ReNcell CX (cell line): ENCODE results near the genes UFL1, COQ3, MCHR2 and PREP.

GRCh38 chr6:94558952-94559516 lies 1018.3 kb upstream of the MANEA start:
- PRO-cap = no peak

DNA sequence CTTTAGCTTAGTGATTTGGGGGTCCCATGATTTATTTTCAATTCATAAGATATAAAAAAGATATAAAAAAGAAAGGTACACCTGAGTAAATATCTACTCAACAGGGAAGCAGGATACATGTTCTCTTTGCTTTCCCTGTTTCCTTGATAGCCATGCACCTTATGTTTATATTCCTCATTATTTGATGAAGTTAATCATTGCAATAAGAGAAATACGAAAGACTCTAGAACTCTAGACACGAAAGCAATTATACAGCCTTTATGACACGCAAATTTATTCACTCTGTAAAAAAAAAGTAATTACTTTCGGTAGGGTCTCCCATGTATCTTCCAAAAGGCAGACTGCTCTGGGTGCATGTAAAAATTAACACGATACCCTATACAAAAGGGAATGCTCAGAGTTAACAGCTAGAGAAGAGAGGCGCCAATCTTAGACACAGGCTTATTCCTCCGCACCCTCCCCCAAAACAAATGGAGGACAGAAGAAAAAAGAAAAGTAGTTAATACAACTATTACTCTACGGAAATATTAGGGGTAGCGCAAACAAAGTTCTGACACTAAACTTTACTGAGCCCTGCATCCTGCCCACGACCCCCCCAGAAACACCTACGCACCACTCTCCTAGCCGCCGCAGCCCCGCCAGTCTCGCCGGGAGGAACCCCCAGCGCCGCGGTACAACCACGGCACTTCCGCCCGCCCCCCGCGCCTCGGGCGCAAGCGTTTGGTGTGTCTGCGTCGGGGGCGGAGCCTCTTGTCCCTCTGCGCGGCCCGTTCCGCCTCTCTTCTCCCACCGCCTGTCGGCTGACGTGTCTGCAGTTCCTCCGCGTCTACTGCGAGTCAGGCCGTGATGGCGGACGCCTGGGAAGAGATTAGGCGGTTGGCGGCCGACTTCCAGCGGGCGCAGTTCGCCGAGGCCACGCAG lies at the start of gene UFL1:
Gene UFL1 (plus strand): TSS at position 779 of the 921 bp plus-strand sequence.
- PRO-cap = bidirectional peak, plus-strand start at position 820 of the sequence, minus-strand start at position 659 of the sequence

GRCh38 chr6:96562316-96562920 lies 510 bp upstream of the FHL5 start:
- PRO-cap = no peak

DNA sequence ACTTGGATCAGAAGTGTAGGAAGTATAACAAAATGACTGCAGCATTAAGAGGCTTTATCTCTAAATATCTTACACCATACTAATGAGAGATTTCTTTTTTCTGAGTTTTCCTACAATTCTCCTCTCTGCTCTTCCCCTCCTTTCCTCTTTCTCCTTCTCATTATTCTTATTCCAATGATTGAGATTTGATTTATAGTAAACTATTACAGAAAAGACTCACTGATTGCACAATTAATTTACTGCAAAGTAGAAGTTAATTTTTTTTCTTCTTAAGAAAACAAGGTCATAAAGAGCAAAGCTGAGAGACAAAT lies 15.1 kb downstream of the FHL5 start:
- PRO-cap = no peak

DNA sequence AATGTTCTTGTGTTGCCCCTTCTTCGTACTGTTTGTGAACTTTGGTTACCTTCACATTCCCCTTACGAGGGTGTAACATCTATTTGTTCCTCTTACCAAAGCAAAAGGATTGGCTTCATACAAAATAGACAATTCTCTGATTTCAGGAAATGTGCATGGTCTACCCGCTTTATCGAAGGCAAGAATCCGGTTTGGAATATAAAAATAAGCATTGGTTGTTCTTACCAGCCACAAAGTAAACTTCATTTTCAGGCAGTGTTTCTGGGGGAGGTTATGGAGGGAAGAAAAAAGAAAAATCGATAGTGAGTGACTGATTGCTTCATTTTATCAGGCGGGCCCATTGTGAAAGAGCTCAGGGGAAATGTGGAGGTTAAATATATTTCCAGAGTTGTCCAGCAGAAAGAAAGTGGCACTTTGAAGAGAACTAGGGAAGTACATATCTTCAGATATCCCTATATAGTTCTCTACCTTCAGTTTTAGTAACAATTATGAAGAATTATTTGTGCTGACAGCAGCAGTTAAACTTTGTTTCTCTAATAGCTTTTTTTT lies 2.6 kb downstream of the POU3F2 start:
- PRO-cap = no peak

- PRO-cap = no peak
These were observed 14.3 kb downstream of the FAXC start for GRCh38 chr6:99335135-99335525.

- PRO-cap = no peak
These were observed 989 bp upstream of the FAXC start for GRCh38 chr6:99350448-99350877.

- PRO-cap = bidirectional peak, plus-strand start at chr6:99393793, minus-strand start at chr6:99393473; bidirectional peak, plus-strand start at chr6:99394072, minus-strand start at chr6:99393902; unidirectional peak, minus-strand start at chr6:99394179; unidirectional peak, minus-strand start at chr6:99394496
These were observed at the start of gene COQ3 for GRCh38 chr6:99393433-99394730. Gene COQ3, minus strand, starts transcription at chr6:99394195.

- PRO-cap = no peak
These were observed at the start of gene MCHR2 for GRCh38 chr6:99993545-99994285. Gene MCHR2, minus strand, starts transcription at chr6:99994223.

DNA sequence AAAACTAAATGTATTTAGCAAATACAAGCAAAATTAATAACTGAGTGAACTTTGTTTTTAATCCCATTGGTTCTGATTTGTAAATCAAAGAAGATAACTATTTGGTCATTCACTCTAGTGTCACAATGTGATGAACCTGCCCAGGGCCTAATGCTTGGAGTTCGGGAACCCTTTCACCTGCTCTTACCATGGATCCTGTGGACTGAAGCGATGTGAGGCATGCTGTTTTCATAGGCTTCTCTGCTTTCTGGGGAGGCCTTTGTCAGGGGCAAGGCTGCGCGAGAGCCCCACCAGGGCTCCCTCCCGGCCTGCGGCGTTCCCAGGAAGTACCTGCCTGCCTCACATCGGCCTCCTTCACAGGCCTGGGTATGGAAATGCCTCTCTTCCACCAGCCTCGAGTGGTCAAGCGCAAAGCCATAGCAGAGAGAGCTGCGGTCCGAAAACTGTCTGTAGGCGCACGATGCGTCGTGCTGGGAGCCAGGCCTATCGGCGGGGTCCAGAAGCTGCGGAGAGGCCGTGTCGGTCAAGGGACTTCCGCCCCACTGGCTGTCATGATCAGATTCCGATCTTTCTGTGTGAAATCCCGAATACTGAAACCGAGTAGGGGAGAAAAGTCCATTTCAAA lies 71.3 kb downstream of the SIM1 start:
- PRO-cap = no peak

GRCh38 chr6:100482555-100483163 lies 17.9 kb upstream of the SIM1 start:
- PRO-cap = no peak

GRCh38 chr6:100585211-100585813 lies 120.6 kb upstream of the SIM1 start:
- PRO-cap = no peak

- PRO-cap = no peak
These were observed 568.2 kb downstream of the GRIK2 start for GRCh38 chr6:101961733-101962016.

GRCh38 chr6:105280075-105280648 lies 100.3 kb upstream of the POPDC3 start:
- PRO-cap = no peak

GRCh38 chr6:105372732-105373229 lies 30.1 kb downstream of the PREP start:
- PRO-cap = no peak

DNA sequence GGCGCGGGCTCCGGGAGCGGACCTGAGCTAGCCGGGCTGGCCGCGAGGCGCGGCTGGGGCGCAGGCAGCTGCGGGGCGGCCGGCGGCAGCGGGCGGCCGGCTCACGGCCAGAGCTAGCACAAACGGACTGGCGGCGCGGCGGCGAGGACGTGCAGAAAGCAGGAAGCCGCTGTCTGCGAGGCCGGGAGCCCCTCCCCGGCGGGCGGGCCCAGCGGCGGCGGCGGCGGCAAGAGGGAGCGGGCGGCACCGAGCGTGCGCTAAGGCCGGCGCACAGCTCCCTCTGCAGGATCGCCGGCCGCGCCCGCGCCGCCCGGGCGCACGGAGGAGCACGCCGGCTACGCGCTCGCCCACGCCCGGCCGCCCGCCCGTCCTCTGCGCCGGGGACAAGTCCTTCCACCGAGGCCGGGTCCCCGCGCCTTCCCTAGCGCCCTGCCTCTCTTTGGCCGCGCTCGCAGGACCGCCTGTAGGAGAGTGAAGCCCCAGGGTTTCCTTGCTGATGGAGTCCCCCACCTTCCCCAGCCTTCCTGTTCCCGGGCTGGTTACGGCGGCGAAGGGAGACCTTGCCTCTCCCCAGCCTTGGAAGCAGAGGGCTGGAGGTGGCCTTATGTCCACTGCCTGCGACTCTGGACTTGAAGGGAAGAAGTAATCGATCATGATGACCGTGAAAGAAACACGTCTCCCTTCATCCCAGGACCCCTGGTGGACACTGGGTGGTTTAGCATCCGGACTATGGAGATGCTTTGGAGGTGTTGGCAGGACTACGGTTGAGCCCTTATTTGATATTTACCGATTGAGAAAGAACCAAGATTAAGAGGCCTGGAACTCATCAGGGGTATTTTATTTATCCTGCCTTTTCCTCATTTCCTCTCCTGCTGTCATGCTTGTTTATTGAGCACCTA lies at the start of gene PREP:
Gene PREP (minus strand): TSS at position 160 of the 899 bp plus-strand sequence.
- PRO-cap = bidirectional peak, plus-strand start at position 291 of the sequence, minus-strand start at position 124 of the sequence; unidirectional peak, minus-strand start at position 634 of the sequence

DNA sequence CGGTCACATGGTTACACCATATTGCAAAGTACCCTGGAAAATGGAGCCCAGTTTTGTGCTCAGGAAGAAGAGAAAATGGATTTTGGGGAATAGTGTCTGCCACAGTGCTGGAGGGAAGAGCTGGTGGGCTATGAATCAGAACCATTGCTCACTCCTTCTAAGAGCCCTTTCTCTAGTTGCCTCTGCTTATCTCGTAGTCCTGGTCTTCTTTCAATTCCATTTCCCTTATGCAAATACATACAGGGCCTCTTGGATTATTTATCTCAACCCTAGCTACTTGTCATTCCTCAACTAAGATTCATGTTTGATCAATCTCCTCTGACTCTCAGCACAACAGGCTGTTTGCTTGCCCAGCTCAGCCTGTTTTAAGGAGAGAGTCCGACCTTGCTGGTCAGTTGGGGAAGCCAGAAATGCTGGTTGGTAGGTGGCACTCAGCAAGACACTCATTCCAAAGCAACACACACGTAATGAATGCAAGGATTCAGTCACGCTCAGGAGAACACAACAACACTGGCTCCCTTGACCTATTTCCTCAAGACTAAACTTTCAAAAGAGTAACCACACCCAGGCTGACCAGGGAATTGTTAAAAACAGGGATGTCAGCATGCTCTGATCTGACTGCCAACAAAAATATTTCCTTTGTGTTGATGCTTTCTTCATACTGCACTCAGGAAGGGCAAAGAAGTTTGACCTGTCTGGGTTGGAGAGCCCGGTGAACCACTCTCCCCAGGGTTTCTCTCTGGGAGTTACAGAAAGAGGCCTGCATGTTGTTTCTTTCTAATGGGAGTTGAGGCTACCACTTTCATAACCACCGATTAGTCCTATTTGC lies 25.4 kb upstream of the PREP start:
- PRO-cap = no peak

DNA sequence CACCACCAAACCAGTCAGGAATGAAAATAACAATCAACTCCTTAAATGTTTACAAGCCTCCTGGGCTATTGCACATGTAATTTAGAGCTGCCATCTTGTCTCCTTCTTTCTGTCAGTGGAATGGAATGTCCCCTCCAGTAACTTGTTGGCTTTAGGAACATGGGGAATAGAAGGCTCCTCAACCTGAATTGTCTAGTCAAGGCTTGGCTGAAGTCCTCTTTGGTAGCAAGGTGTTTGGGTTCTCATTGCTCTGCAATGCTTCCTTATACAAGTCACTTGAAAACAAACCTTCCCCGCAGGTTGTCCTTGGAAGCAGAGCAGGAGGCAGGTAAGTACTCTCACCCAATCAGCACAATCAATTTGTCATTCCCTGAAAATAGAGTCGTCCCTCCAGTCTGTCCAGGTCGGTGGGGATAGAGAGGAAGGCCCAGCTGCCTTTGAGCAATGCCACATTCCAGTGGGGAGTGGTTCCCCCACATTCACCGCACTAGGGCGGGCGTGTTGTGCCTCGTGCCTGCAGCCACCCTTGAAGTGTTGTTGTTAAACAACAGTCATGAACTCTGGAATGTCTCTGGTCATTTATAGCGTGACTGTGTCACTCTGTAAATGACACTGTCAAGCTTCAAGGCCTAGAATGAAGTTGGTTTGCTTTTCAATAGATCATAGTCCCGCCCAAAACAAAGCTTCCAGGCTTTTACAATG lies 33.3 kb downstream of the PRDM1 start:
- PRO-cap = no peak

DNA sequence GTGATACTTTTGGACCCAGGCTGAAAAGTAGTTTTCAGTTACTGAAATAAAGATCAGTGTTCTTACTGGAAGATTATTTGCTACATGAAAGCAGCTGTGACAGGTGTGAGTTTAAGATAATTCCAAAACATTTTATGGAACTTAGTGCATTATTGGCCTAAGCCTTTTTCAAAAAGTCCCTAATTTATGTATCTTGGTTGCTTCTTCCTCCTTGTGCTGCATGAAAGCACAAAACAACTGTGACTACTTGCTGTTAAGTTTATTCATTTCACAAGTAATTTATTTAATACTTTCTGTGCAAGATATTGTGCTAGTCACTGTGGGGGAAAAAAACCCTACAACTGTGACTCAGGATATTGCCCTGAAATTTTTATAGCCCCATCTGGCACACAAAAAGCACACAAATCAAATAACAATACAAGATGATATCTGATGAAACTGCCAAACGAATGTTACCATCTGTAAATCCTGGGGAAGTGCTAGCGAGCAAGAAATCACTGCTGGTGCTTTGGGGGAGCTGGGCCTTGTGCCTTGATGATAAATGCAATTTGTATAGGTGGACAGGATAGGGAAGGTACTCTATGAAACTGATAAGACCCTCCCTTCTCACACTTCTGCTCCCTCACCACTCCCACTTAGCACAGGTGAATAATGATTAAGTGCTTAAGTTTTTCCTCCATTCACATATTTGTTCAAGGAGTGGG lies 115.5 kb downstream of the RTN4IP1 start:
- PRO-cap = no peak

DNA sequence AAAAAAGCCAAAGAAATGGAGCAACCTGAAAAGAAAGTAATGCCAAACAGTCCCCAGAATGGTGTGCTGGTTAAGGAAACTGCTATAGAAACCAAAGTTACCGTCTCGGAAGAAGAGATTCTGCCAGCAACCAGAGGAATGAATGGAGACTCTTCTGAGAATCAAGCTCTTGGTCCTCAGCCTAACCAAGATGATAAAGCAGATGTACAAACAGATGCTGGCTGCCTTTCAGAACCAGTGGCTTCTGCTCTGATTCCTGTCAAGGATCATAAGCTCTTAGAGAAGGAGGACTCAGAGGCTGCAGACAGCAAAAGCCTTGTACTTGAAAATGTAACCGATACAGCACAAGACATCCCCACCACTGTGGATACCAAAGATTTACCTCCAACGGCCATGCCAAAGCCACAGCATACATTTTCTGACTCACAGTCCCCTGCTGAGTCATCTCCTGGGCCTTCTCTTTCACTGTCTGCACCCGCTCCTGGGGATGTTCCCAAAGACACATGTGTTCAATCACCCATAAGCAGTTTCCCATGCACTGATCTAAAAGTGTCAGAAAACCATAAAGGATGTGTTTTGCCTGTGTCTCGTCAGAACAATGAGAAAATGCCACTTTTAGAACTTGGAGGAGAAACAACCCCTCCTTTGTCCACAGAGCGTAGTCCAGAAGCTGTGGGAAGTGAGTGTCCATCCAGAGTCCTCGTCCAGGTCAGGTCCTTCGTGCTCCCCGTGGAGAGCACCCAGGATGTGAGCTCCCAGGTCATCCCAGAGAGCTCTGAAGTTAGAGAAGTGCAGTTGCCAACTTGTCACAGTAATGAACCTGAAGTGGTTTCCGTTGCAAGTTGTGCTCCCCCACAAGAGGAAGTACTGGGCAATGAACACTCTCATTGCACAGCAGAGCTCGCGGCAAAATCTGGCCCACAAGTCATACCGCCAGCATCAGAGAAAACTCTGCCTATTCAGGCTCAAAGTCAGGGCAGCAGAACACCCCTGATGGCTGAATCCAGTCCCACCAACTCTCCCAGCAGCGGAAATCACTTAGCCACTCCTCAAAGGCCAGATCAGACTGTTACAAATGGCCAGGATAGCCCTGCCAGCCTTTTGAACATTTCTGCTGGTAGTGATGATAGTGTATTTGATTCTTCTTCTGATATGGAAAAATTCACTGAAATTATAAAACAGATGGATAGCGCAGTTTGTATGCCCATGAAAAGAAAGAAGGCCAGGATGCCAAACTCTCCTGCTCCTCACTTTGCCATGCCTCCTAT lies 109.5 kb downstream of the RTN4IP1 start:
- PRO-cap = no peak